Frontal cortex (tissue), 2 donors: ENCODE measurements around a stretch of chr2.

DNA sequence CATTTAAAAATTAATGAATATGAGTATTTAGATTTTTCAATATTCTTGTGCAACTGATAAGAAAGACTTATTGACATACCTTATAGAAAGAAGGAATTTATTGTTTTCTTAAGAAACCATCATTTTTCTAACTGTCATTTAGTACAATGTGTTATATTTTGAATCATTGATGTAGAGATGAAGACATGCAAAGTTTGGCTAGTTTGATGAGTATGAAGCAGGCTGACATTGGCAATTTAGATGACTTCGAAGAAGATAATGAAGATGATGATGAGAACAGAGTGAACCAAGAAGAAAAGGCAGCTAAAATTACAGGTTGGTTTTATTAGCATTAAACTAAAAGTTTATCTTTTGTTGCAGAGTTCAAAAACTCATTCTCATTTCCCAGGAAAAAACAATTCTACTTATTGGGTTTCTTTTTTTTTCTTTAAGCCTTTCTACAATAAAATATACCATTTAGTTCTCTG is 125.4 kb downstream of the EHBP1 start:
- RAMPAGE, long total RNA = no peak

- RAMPAGE, long total RNA = no peak
Observed at GRCh38 chr2:62904716-62905513, 145.7 kb upstream of the OTX1 start.

- RAMPAGE, long total RNA = no peak
Observed at GRCh38 chr2:63698791-63699305, 110.1 kb downstream of the MDH1 start.

GRCh38 chr2:63827695-63828083 is 14.0 kb upstream of the UGP2 start:
- RAMPAGE, long total RNA = no peak

DNA sequence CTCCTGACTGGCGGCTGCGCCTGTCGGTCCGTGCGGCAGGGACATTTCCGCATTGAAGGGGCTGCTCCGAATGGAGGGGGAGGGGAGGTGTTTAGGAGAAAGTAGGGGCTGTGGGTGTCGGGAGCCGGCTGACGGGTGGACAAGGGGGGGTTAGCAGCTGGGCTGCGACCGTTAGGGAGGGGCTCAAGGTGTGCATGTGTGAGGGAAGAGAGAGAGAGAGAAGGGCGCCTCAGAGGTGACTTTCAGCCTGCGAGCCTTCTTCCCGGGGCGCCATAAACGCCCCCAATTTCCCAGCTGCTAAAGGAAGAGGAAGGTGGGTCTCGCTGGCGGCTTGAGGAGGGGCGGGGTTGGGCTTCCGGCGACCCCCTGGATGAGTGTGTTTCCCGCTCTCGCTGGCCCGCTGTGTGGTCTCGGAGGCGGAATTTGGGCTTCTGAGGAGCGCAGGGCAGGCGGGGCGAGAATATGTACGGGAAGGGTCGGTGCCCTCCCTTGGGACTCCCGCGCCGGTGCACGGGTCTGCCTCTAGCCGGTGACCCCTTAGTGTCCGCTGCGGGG is 699 bp upstream of the UGP2 start:
- RAMPAGE, long total RNA = no peak

DNA sequence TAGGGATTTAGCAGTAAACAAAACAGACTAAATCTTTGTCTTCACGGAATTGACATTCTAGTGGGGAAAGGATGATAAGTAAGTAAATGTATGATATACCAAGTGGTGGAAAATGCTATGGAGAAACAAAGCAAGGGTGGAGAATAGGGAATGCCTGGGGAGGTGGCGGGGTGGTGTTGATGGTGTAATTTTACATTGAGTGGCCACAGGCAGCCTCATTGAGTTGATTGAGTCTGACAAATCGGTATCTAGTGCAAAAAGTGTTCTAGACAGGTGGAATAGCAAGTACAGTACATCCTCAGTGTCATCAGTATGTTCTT is 46.3 kb downstream of the UGP2 start:
- RAMPAGE, long total RNA = no peak

DNA sequence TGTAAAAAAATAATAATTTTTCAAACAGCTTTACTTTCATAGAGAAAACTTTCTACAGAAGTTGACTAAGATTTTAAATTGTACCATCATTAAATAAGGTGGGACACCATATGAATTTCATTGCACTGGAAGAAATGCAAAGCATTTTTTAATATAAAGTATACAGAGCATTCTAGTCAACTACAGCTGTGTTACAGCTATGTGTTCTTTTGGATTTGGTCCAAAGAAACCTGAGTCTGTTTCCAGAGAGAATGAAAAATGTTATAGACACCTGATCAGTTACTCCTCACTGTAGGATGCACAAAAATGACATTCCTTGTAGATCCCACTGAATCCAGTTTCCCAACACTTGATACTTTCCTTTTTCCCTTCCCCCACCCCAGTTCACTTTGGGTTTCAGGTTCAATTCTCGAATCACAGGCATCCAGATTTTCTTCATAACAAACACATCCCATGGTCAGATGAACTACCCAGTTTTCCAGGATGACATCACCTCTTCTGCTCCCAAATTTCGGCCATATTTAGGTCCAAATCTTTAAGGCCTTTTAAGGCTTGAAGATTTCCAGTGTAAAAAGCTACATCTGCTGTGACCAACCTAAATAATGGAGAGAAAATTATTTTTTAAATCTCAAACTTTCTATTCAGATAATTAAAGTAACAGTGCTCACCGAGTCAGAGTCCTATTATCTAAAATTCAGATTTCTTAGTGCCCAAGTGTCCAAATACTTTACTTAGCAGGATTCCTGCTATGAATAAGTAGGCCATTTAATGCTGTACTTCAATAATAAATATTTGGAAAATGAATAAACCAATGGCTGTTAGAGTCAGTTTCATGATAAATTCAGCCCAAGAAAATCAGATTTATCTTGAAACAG is 51.5 kb downstream of the UGP2 start:
- RAMPAGE, long total RNA = no peak

GRCh38 chr2:64116463-64116662 is 27.9 kb downstream of the PELI1 start:
- RAMPAGE, long total RNA = no peak

DNA sequence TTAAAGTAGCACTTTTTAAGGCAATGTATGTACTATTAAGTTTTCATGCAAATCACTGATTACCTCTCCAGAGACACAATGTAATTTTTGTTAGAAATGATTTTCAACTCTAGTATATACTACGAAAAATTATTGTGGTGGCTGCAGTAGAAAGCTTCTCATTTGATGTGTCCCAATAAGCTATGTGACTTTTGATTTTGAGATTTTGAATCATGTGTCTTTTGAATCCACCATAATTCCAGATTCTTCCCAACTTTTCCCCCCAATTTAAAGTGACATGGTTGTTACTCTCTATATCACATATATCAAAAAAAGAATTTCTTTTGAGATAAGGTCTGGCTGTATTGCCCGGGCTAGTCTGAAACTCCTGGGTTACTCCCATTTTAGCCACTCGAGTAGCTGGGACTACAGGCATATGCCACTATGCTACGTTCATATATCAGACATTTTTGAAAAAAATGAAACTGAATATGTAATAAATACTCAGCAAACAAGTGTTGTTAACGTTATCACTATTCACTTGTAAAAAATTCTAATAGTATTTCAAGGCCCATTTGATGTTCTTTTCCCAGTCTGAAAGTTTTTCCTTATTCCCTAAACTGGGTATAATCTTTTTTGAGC is 14.2 kb downstream of the PELI1 start:
- RAMPAGE, long total RNA = no peak

DNA sequence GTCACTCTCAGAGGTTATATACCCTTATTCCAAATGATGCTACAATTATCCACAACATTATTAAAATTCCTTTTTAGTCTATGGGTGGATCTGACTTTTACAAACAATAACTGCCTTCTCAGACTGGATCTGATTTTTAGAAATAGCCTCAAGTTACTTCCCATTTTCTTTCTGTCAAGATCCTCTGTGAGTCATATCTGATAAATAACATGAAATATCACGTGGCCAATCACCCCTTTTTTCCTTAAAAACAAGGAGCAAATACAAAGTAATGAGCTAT is 6.7 kb downstream of the PELI1 start:
- RAMPAGE, long total RNA = no peak

DNA sequence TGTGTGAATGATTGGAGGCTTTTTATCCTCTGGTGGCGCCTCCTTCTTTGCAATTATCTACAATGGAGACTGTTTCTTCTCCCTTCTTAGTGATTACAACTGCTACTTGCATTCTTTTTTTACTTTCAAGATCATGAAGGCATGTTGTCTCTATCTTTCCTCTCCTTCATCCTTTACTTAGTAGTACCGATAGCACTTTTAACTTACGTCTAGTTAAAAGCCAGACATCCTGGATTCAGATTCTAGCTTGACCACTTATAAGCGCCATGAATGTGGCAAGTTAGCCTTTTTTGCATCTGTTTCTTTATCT is 84.4 kb upstream of the PELI1 start:
- RAMPAGE, long total RNA = no peak

GRCh38 chr2:64458612-64459231 is 4.8 kb downstream of the LGALSL start:
- RAMPAGE, long total RNA = no peak

- RAMPAGE, long total RNA = no peak
Observed at GRCh38 chr2:64460027-64460820, 6.3 kb downstream of the LGALSL start.

DNA sequence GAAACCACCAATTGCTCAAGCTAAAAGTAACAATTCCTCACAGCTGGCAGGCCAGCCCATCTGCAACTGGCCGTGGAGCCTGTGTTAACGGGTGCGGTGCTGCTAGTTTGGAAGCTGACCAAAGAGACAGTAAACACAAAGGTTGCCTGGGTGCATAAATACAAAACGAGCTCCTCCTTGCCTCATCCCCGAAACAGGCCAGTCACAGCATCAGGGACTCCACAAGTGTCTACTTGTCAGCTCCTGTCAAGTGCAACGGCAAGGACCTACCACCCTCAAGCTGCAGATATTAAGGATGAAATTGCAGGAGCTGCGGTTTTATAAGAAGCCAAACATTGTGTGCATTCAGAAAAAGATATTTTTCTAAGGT is 32.1 kb downstream of the LGALSL start:
- RAMPAGE, long total RNA = no peak

DNA sequence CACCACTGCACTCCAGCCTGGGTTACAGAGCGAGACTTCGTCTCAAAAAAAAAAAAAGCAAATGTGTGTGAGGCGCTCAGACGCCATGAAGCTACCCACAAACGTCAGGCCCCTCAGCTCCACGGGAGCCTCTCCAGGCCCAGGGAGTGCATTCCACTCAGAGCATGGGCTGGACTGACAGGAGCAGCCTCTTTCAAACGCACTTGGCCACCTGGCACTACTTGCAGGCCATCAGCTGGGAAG is 26.9 kb downstream of the SERTAD2 start:
- RAMPAGE, long total RNA = no peak

DNA sequence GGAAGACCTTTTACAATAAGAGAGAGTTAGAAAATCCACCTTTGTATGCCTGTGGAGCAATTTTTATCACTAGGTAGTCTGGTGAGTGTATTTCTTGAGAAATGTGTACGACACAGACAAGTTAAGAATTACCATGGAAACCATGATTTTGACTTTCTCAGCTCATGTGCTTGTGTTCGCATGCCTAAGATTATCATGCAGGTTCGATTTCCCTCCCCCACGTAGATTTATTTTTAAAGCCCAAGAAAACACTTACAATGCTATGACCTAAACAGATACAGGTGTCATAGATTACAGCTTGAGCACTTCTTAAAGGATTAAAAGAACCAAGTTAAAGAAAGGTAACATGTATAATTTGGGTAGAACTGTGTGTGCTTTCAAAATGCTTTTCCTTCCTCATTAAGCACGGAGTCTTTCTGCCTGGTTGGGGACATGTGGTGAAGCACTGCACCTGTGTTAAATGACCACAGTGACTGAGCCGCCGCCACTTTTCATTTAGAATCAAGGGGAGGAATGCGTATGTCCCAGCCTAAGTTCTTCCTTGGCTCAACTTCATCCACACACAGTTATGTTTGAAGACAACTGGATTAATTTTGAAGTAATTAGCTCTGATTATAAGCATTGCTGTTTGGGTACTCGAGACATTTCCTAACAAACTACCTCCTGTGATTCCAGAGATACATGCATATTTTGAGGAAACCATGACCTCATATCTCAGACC is 16.5 kb downstream of the SERTAD2 start:
- RAMPAGE, long total RNA = no peak

GRCh38 chr2:64748652-64749083 is 95.0 kb upstream of the SERTAD2 start:
- RAMPAGE, long total RNA = no peak

GRCh38 chr2:64787683-64788158 is 134.0 kb upstream of the SERTAD2 start:
- RAMPAGE, long total RNA = no peak

DNA sequence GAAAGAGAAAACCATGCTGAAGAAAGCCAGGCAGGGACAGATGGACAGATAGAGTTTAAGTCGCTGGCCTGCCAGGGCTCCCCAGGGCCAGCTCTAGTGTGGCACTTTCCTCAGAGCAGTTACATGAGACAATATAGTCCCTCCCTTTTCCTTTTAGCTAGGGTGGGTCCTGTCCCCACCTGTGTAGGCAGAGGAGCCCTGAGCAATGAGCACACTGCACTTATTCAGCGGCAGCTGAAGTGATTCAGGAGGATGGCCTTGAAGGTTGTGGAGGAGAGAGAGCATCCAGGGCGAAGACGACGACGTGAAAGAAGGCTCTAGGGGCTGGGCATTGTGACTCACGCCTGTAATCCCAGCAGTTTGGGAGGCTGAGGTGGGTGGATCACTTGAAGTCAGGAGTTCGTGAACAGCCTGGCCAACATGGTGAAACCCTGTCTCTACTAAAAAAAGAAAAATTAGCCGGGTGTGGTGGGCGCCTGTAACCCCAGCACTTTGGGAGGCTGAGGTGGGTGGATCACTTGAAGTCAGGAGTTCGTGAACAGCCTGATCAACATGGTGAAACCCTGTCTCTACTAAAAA is 151.9 kb upstream of the SLC1A4 start:
- RAMPAGE, long total RNA = no peak

GRCh38 chr2:64837970-64838679 is 151.1 kb upstream of the SLC1A4 start:
- RAMPAGE, long total RNA = no peak